ENCODE data around the genes HSPA14 and FAM171A1.

- PRO-cap: no peak
Observed at GRCh38 chr10:13788876-13789438, 202.2 kb downstream of the PRPF18 start.

GRCh38 chr10:14009295-14010443, 321.1 kb downstream of the FRMD4A start:
- PRO-cap: unidirectional peak, plus-strand start at chr10:14009607; bidirectional peak, plus-strand start at chr10:14009795, minus-strand start at chr10:14009688; unidirectional peak, minus-strand start at chr10:14010178

GRCh38 chr10:14022018-14022657, 308.6 kb downstream of the FRMD4A start:
- PRO-cap: no peak

GRCh38 chr10:14023944-14025405, 306.2 kb downstream of the FRMD4A start:
- PRO-cap: no peak

DNA sequence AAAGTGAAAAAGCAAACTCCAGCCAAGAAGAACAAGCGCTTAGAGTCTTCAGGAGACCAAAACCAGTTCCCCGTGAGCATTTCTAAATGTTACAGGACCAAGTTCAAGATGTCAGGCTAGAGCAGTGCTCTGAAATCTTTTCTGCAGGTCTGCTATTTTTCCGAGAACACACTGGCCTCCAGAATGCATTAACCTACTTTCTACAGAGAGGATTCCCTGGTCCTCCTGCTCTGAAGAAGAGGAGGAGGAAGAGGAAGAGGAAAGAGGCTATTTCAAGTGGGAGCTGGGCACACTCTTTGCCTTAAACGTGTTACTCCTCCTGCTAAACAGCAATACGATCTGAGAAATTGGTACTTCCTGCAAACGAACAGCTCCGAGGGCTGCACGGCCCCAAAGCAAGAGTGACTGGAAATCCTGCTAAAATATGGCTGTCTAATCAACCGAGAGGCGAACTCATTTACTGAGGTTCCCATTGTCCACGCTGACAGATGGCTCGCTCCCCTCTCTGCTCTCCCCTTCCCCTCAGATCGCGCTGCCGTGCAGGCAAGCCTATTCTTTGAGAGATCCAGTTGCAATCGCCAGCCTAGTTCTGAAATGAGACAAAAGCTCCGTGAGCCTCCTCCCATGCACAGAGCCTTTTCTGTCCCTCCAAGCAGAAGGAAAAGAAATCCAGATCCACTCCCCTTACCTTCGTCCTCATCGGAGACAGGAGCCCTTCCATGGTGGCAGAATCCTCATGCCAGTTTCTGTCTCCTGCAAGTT, 157.2 kb downstream of the FRMD4A start:
- PRO-cap: no peak

DNA sequence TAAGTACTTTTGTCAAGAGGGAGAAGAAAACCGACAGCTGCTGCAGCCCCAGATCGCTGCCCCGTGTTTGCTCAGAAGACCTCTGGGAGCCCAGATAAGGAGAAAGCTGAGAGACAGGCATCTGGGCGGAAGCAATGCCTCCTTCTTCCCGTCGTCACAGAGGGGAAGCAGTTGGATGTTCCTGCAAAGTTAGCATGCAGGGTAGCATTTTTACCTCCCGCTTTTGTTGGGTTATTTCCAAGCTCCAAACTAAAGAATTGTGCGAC, 149.5 kb downstream of the FRMD4A start:
- PRO-cap: no peak

DNA sequence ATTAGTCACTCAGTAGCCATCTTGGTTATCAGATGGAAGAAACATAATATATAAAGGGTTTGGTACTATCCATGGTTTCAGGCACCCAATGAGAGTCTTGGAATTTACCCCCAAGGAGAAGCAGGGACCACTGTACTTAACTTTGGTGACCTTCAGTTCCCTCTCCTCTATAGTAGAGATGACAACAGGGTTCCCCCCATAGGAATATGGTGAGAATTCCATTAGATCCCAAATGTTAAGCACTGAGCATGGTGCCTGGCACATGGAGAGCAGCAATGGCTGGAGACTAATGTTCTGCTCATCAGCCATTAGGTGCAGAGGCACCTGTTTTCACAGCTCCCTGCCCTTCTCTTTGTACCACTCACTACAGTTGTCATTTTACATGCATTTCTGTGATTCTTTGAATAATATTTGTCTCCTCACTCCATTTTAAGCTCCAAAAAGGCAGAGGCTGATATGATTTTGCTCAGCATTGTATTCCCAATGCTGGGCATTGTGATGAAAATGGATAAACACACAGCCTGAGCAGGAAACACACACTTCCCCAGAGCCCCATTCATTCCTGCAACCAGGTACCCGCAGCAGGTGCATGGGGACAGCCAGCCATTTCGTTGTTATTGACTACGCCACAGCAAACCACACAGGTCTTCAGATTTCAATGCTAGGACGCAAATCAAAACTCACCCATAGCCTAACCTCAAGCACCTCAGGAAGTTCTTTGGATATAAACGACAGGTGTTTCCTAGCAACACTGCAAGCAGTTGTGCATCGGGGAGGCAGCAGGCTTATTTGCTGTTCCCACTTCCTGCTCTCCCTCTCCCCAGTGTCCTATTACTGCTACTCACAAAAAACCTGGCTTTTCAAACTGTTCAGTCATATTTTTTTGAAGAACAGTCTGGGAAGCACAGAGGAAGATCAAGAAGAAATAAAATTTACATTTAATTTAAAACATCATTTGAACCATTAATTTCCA, 176.2 kb upstream of the FRMD4A start:
- PRO-cap: no peak

GRCh38 chr10:14531968-14532428, 201.3 kb upstream of the FRMD4A start:
- PRO-cap: no peak

DNA sequence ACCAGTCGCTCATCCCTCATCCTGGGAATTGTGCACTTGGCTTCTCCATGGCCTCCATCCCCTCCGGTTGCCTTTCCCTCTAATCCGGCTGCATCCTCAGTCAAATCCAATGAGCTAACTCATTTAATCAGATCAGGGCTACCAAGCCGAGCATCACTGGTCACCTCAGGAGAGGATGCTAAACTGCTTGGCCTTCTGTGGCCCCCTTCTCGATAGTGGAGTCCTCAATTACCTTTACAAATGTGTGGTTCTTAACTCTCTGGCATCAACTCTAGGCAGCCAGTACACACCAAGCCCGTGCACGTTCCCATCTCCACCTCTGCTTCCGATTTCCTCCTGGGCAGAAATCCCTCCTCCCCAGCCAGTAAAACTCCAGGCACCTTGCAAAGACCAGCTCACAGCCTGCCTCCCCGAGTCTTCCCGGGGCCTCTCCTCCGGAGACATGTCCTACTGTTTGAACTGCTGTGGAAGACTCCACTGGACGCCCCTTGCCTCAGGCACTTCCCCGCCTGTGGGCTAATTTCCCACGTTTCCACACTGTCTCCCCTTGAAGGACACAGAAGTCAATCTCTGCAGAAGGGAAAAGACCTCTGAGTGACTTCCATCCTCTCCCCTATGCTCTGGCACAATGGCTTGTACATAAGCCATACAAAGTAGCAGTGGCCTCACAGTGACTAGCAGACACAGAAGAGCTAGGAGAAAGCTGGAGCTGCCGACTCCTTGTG, 210.6 kb upstream of the FRMD4A start:
- PRO-cap: no peak

DNA sequence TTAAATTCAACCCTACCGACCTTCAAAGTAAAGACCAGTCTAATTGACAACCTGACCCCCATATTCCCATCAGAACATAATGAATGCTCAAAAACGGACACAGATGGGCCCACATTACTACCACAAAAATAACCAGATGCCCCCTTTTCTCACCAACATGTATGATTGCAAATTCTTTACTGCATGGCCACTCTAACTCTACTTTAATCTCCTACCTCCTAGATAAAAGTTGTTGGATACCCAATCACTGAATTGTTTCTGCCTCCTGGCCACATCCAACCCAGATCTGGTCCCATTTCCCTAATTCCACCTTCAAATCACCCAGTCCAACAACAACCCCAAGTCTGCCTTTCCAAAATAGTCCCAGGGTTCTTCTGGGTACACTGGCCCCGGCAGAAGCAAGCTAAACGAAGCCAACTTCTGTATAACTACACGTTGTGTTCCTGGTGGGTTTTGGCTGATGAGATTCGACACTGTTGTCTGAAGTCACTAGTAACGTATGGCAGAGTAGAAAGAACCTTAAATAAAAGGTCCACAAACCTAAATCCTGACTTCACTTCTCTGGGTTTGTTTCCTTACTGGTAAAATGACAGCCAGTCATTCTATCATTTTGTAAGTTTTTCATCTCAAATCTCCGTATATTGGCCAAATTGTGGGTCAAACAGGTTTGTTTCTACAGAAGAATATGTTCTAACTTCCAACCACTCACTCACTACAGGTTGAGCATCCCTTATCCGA, 216.2 kb upstream of the FRMD4A start:
- PRO-cap: no peak

GRCh38 chr10:14596641-14596945, 178.1 kb downstream of the FAM107B start:
- PRO-cap: no peak

DNA sequence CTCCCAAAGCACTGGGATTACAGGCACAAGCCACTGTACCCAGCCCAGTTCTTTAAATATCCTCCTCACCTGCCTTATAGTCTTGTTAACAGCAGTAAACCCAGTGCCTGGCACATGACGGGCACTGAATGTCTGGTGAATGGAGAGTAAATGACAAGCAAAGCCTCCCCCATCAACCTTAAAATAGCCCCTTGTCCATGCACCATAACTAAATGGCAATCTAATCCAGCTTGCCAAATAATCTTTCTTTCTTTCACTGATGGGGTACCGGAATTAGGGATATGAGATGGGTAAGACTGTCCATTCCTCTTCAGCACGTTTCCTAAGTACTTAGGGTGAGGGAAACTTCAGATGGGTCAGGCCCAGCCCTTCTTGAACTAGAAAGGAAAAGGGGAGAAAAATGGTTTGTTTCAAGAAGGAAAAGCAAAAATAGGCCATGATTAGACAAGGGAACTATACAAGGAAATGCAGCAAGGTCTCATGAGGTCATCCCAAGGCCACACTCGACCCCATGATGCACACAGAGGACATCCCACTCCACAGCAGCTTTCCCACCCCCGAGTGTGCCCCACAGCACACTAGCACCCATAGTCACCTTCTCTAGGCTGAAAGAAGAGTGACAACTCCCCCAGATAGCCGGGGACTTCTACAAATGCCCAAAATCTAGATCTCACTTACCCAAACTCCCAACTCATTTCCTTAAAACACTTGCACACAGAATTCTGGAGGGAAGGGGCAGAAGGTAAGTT, 173.5 kb downstream of the FAM107B start:
- PRO-cap: no peak

GRCh38 chr10:14608196-14608836, 166.4 kb downstream of the FAM107B start:
- PRO-cap: no peak

GRCh38 chr10:14740594-14741372, 33.9 kb downstream of the FAM107B start:
- PRO-cap: no peak

- PRO-cap: bidirectional peak, plus-strand start at chr10:14838166, minus-strand start at chr10:14838004
Observed at GRCh38 chr10:14837922-14838742, at the start of gene HSPA14. Gene HSPA14 (plus strand): TSS chr10:14838306.

DNA sequence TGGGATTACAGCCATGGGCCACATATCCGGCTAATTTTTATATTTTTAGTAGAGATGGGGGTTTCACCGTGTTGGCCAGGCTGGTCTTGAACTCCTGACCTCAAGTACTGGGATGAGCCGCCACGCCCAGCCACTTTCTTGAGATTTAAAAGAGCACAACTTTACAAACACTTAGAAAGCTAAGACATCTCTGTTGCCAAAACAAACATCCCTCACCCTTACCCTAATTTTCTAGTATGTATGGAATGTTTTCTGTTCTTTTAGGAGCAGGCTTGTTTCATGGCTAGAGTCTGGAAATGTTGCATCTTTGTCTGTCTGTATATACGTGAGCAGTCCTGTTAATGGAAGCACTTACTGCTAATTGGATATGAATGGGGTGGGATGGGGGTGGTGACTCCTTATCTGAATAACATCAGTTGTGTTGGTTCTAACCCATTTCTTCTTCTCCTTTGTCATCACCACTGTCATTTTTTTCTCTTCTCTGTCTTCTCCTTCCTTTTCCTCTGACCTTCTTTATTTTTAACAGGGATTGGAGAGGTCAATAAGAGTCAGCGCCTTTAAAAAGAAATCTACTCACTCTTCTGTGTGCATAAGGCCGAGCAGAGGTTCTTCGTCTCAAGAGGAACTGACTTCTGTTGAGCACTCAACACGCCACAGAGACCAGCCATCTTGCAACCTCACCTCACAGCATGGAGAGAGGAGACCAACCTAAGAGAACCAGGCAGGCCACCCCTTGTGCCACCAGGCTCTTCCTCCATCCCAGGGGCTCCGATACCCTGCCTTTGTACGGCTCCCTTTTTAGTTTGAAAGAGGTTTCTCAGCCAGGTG, 3.1 kb downstream of the OLAH start:
- PRO-cap: no peak

GRCh38 chr10:15370946-15371919, at the start of gene FAM171A1:
Gene FAM171A1 (minus strand): TSS chr10:15371289.
- PRO-cap: unidirectional peak, minus-strand start at chr10:15371154; unidirectional peak, minus-strand start at chr10:15371225; unidirectional peak, minus-strand start at chr10:15371289

- PRO-cap: no peak
Observed at GRCh38 chr10:16470893-16471097, 34.0 kb downstream of the PTER start.

- PRO-cap: unidirectional peak, minus-strand start at chr10:16968530
Observed at GRCh38 chr10:16968290-16968802, 151.1 kb upstream of the RSU1 start.

GRCh38 chr10:17178938-17179599, 22.4 kb downstream of the TRDMT1 start:
- PRO-cap: no peak

Measured in parotid gland (tissue), 1 donor.